HTR-8/SVneo (cell line): ENCODE measurements around a stretch of chr1.

DNA sequence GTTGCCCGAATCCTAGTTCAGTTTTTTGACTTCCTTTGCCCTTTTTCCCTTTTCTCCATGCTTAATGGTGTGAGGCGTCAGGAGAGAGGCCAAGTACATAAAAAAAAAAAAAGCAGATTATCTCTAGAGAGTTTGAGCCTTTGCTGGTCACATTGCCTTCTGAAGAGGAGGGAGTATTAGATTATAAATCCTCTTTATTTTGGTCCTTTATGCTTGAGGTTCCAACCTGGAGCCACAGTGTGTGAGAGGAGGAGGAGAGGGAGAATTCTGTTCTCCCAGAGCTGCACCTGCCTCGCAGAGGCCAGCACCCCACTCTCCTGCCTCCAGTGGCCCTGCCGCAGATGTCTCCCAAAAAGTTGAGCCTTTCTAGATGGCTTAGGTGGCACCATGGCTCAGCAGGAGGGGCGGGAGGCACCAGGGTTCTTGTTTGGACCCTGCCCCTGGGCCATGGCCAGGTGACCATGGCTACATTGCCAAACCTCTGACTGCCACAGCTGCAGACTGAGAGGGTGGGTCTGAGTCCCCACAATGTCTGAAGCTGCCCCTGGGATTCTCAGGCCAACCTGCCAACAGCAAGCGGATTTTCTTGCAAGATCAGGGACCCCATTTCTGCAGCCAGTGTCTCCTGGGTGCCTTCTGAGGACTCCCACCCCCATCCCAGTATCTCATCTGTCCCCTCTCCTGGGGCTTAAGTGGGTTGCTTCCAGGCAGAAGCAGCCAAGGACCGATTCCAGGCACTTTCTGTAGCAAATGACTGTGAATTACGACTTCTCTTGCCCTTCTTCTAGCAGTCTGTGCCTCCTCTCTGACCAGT lies 22.2 kb downstream of the SESN2 start:
- RRBS: no CpG with 5 or more reads among the region's 8 CpGs

DNA sequence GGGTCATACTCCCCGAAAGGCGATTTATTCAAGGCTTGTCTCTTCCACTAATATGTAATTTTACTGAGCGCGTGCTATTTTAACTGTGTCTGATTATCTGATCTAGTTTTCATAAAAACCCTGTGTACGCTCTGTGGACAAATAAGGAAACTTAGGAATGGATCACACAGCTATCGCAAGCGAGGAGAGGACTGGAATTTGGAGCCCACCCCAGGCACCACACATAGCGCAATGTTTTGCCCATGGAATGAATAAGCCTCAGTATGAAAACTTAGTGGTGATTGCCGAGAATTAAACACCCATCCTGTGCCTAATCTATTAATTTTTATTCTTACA lies 9.8 kb upstream of the RAB42 start:
- RRBS: no CpG with 5 or more reads among the region's 9 CpGs

GRCh38 chr1:28811740-28811974 lies 313 bp upstream of the OPRD1 start:
- RRBS: no CpG with 5 or more reads among the region's 6 CpGs

DNA sequence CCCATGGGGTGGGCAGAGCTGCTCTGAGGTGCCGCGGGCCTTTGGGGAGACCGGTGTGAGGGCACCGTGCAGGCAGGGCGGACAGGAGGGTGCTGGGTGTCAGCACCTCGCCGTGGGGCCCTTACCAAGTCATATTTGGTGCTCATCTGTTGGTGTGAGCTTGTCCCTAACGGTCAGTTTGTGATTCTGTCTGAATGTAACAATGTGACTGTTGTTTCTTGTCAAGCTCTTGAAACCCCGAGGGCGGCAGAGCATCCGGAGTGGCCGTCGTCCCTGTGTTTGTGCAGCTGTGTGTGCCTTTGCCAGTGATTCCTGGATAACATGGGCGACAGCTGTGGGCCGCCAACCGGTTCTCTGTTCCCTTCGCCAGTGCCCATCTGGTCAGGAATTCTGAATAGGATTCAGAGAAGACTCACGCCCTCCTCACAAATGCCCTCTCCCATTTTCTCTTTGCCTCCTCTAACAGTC lies 1.0 kb downstream of the OPRD1 start:
- RRBS: 91% methylated on average over 6 of the region's 18 CpGs

- RRBS: no CpG with 5 or more reads among the region's 2 CpGs
Measured at GRCh38 chr1:28973876-28974367, 59.6 kb downstream of the EPB41 start.

DNA sequence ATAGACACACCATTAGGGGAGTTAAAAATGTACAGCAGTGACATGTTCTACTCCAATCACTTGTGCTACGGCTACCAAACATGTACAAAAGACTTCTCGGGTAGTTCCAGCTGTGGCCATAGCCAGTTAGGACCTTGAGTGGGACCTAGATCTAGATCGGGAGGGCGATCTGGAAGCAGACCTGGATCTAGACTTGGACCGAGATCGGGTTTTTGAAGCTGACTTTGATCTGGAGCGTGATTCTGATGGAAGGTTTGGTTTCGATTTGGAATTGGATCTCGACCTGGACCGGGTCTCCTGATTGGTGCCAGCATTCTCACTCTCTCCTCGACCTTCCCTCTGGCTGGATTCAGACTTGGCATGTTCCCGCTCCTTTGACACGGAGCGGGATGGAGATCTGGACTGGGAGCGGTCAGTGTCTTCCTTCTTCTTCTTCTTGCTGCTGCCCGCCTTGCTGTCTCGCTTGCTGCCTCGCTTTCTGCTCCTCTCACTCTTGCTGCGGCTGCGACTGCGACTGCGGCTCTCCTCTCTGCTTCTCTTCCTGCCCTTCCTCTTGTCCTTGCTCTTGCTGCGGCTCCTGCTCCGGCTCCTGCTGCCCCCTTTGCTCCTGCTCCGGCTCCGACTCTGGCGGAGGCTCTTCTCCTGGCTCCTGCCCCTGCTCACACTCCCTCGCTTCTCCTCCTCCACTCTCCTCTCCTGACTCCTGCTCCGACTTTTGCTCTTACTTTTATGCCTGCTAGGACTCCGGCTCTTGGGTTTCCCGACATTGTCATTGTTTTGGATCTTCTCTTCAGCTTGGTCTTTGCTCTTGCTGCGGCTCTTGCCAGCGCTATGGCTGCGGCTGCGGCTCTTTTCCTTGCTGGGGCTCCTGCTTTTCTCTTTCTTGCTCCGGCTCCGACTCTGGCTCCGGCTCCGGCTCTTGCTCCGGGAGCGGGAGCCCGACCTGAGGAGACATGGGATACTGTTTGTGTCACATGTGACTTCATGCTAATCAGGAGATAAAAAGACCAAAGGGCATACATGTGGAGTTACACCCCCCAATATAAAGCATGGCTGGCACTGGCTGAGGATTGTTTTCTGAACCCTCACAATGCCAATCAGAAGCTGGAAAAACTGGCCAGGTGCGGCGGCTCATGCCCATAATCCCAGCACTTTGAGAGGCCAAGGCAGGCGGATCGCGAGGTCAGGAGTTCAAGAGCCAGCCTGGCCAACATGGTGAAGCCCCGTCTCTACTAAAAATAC lies 25.0 kb upstream of the TMEM200B start:
- RRBS: 100% methylated on average over 1 of the region's 48 CpGs

DNA sequence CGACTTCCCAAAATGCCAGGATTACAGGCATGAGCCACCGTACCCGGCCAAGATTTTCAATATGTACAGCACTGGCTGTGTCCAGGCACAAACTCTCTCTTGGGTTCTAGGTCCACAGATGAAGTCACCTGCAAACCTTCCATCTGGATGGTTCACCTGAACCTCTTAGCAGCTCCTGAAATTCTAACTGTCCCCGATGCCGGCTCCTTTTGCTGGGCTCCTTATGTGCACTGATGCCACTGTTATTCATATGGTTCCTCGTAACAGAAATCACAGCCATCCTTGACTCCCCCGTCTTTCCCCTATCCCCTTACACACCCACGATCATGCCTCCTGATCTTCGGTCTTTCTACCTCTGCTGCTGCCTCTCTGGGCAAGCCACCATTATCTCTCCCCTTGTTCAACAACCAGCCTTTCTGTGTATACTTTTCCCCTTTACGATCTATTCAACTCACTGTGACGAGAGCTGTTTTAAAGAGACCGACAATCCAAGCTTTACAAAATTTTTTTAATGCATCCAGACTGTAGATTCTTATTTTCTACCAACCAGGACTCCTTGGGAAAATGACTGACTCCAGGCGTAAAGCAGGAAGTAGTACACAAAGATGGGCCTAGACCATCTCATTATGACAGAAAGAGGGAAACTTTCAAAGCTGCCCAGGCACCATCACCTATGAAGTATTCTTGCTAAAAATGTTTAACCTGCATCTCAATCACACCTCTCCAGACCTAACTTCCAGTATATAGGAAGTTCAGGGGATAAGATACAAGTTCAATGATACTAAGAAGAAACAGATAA lies 27.0 kb upstream of the TMEM200B start:
- RRBS: no CpG with 5 or more reads among the region's 13 CpGs

DNA sequence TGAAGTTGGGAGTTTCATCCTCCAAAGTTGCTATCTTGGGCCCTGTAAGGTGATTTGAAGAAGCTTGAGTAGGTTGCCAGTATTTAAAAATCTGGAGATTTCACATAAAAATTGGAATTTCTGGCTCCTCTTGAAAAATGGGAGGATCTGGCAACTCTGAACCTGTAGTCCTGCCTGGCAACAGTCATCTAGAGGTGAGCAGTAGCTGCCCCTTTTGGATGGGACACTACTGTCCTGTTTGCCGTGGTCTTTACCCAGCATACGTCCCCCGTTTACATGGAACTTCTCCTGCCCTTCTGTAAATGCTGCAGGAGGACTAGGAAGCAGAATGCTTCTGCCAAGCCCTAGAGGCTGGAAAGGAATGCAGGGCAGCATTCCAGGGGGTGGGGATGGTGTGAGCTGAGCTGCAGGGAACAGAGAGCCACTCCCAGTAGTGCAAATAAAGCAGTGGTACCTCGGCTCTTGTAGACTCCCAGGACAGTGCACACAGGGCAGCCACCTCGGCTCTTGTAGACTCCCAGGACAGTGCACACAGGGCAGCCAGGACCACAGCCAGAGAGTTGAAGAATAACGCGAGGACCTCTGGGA lies 35.3 kb downstream of the PTPRU start:
- RRBS: no CpG with 5 or more reads among the region's 7 CpGs

GRCh38 chr1:29417176-29417474 lies 180.8 kb downstream of the PTPRU start:
- RRBS: no CpG with 5 or more reads among the region's 6 CpGs

DNA sequence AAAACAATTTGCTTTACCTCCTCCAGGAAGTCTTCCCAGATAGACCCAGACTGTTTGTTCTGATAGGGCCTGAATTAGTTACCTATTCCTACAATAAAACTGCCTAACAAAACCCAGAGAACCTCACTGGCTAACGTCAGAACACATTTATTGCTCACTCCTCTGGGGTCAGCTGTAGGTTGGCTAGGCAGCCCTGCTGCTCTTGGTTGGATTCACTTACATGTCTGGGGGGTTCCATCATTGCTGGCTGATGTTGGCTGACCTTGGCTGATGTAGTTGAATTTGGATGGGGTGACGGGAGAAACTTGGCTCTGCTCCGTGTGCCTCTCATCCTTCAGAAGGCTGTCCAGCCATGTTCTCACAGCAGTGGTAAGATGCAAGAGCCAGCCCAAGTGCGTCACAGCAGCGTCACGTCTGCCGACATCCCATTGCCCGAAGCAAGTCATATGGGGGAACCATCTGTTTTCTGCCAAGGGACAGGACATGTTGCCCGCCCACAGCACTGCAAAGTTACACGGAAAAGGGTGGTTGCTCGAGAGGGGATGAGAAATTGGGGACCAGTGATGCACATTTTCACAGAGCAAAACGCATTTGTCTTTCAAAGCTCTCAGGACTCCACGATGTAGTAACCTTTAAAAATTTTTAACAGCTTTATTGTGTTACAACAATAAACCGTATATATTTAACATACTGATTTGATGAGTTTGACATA lies 613.5 kb downstream of the MATN1 start:
- RRBS: no CpG with 5 or more reads among the region's 14 CpGs

GRCh38 chr1:30663510-30664026 lies 59.8 kb downstream of the MATN1 start:
- RRBS: 87% methylated on average over 4 of the region's 12 CpGs

- RRBS: no CpG with 5 or more reads among the region's 3 CpGs
Measured at GRCh38 chr1:30731223-30731511, 7.8 kb upstream of the MATN1 start.

GRCh38 chr1:30739545-30740729 lies 16.6 kb upstream of the MATN1 start:
- RRBS: 95% methylated on average over 4 of the region's 15 CpGs

DNA sequence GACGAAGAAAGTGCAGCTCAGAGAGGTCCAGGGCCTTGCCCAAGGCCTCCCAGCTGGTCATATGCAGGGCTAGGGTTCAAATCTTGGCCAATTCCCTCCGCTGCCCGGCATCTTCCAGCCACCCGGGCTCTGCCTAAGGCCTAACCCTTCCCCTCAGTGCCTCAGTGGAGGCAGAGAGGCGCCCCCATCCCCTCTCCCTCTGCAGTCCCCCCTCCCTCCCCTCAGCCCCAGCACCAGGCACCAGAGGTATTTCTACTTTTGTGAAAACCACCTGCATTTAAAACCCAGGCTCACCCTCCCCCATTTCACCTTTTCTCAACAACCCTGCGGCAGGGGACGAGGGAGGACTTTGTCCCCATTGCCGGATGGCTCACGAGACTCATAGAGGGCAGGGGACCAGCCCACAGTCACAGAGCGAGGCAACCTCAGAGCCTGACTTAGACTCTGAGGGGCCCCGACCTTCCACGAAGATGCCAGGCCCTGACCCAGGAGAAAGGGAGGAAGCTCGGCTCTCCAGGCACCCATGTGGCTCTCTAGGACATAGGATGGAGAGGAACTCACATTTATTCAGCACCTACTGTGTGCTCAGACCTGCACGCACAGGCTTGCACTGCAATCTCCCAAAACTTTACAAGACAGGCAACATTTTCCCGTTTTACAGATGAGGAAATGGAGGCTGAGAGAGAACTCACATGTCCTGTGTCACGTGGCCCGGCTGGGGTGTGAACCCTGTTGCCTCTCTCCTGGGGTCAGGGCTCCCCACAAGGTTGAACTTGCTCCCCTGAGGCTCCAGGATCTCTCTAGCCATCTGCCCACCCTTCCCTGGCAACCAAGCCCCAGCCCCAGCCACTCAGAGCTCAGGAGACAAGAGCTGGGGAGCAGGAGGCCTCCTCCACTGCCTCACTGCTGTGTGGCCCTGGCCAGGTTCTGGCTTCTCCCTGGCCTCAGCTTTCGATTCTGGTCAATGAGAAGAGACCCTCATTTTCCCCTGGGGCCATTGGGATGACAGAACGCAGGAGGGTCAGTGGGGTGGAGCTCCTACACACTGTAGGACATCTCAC lies 12.0 kb downstream of the LAPTM5 start:
- RRBS: no CpG with 5 or more reads among the region's 19 CpGs

GRCh38 chr1:30747339-30747737 lies 10.2 kb downstream of the LAPTM5 start:
- RRBS: no CpG with 5 or more reads among the region's 6 CpGs

GRCh38 chr1:30786250-30787094 lies 28.9 kb upstream of the LAPTM5 start:
- RRBS: no CpG with 5 or more reads among the region's 16 CpGs

- RRBS: no CpG with 5 or more reads among the region's 4 CpGs
Measured at GRCh38 chr1:30911152-30911546, 2.6 kb upstream of the SDC3 start.

DNA sequence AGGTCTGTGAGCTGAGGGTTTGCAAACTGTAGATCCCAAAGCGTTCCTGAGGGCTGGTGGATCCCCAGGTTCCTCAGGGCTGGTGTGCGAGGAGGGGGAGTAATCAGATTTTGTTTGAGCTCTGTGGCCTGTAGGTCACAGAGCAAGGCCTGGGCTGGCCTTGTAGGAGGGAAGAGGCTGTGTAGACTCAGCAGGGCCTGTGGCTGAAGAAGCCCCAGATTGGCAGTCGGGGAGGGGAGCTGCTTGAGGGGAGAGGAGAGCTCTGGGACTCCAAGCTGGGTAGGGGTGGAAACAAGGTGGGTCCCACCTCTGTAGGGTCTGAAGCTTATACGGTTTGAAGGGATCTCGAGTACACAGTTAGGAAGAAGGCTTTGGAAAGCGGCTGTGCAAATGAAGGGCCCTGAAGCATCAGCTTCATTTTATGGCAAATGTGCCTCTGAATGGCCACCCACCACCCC lies 5.1 kb upstream of the SDC3 start:
- RRBS: no CpG with 5 or more reads among the region's 6 CpGs

GRCh38 chr1:30936432-30937020 lies 28.0 kb upstream of the SDC3 start:
- RRBS: no CpG with 5 or more reads among the region's 16 CpGs

- RRBS: no CpG with 5 or more reads among the region's 4 CpGs
Measured at GRCh38 chr1:31012115-31013029, 53.1 kb downstream of the PUM1 start.